ENCODE data around the genes GDPD3, ZNF747 and PHKG2.

- RRBS, result no CpG with 5 or more reads among the region's 8 CpGs
These were observed 4.3 kb downstream of the MVP start for GRCh38 chr16:29824474-29825006.

GRCh38 chr16:29847016-29847579 is 15.9 kb downstream of the CDIPT start:
- RRBS, result no CpG with 5 or more reads among the region's 6 CpGs

DNA sequence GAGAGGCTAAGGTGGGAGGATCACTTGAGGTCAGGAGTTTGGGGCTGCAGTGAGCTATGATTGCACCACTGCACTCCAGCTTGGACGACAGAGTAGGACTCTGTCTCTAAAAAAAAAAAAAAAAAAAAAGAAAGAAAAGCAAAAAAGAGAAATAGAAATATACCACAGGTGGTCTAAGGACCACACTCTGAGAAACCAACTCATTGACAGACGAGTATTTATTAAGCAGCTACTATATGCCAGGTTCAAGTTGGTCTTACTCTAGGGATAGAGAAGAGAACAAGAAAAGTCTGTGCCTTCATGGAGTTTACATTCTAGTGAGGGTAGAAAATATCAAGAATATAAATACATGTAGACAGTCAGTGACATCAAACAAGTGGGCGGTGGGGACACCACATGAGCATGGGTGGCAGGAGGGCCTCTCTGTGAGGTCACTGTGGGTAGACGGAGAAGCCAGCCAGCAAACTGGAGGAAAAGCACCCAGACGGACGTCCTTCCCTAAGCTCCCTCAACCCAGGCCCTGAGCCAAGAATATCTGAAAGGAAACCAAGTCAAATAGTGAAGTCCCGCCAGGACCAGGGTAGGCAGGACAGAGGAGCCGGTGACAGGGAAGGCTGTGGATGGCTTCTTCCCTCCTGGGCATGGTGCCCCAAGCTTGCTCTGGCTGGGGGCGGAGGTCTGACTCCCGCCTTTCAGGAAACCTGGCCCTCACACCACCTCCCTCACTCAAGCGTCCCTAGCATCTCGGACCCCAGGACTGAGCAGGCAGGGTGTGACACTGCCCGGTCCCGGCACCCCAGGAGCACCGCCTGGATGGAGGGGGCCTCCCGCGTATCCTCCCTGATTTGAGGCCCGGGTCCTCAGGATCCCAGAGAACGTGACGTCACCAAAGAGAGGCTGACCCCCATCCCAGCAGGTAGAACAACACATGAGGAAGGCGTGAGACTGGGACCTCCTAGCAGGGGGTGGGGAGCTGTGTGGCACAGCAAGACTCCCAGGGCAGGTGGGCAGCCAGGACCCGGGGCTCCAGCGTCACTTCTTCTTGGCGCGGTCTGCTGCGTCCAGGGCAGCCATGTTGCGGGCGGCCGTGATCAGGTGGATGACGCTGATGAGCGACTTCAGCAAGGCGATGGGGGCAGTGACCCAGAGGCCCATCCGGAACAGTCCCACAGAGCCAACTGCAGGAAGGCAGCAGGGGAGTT is 4.5 kb downstream of the CDIPT start:
- RRBS, result 86% methylated on average over 5 of the region's 33 CpGs

DNA sequence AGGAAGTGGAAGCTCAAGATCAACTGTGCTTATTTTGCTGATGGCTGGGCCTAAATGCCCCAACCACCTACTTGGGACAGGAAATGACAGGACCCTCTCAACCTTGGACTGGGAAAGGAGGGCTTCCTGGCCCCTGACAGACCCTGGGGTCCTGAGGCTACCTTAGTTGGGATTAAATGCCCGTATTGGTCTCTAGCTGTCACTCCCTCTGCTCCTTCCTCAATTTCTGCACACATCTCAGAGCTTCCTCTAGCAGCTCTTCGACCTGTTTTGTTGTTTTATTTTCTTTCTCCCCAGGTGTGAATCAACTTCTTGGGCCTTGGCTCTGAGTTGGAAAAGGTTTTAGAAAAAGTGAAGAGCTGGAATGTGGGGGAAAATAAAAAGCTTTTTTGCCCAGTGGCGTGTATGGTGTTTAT is 1.0 kb upstream of the TAOK2 start:
- RRBS, result no CpG with 5 or more reads among the region's 3 CpGs

GRCh38 chr16:29994015-29994740 is 1.2 kb downstream of the HIRIP3 start:
- RRBS, result no CpG with 5 or more reads among the region's 9 CpGs

DNA sequence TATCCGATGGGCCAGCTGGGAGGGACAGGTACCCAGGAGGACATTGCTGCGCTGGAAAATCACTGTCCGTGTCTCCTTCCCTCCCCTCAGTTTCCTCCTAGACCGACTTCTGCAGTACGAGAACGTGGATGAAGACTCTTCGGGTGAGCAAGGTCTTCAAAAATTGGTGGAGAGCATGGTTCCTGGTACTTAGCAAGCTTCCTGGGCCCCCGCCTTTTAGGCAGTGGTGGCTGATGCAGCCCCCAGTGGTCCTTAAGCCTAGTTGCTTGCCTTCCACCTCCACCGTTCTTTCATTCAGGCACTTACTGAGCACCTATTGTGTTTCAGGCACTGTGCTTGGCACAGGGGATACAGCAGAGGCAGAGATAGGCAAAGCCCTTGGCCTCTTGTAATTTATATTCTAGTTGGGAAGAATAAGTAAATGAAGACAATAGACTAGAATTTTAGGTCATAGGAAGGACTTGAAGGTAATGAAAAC is 716 bp downstream of the INO80E start:
- RRBS, result no CpG with 5 or more reads among the region's 9 CpGs

DNA sequence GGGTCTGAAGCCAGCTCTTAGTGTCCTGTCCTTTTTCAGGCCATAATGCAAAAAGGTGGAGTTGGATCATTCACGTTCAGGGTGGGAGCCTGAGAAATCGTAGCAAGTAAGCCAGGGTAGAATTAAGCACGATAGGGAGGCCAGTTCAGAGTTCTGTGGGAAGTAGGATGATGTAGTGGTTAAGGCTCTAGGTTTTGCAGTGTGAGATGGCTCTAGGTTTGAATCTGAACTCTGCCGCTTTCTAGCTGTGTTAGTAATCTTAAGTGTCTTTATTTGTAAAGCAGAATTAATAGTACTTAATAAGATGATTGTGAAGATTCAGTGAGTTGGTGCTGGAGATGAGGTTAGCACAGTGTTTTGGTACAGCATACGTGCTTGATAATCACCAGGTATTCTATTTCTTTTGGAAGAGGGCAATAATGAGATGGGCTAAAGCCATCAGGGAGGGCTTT is 1.2 kb downstream of the PPP4C start:
- RRBS, result no CpG with 5 or more reads among the region's 5 CpGs

DNA sequence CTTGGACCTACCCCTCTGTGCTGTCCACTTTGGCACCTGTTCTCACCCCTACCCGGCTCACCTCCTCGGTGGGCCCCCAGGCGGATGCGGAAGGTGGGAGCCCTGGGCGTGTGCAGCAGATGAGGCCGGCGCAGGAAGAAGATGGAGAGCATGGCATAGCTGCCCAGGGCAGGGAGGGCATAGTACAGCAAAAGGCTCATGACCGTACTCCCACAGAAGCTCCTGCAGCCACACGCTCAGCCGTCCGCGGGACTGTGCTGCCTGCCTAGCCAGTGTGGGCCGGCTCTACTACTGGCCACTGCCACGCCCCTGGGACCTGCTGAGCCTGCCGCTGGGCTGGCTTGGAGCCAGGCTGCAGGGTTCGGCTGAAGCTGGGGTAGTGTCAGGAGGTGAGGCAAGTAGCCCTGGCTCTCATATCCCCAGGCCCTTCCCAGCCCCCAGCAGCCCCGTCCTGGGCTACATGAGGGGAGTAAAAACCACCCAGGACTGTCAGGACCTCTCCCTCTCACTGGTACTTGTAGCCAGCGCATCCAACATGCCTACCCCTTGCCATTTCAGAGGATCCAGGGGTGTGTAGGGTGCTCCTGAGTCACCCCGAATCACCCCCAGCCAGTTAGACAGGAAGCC is at the start of gene GDPD3:
GDPD3 (minus strand) TSS at position 259 of the 627 bp plus-strand sequence.
- RRBS, result 93% methylated on average over 6 of the region's 19 CpGs

DNA sequence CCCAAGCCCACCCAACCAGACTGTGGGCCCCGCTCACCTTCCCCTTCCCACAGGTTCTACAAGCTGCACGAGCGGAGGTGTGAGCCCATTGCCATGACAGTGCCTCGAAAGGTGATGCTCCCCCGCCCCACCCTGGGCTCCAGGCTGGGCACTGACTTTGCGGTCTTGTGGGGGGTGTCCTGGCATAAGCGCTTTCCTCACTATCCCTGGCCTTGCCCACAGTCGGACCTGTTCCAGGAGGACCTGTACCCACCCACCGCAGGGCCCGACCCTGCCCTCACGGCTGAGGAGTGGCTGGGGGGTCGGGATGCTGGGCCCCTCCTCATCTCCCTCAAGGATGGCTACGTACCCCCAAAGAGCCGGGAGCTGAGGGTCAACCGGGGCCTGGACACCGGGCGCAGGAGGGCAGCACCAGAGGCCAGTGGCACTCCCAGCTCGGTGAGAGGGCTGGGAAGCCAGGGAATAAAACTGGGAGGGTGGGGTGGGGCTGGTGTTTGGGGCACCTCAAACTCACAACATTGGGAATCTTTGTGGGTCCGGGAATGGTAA is 4.8 kb downstream of the CORO1A start:
- RRBS, result no CpG with 5 or more reads among the region's 19 CpGs

GRCh38 chr16:30350503-30351810 is 4.2 kb downstream of the CD2BP2 start:
- RRBS, result 88% methylated on average over 5 of the region's 28 CpGs

GRCh38 chr16:30397978-30398512 is 2.8 kb downstream of the ZNF48 start:
- RRBS, result no CpG with 5 or more reads among the region's 28 CpGs

- RRBS, result 4% methylated on average over 1 of the region's 12 CpGs
These were observed 275 bp upstream of the SEPHS2 start for GRCh38 chr16:30445963-30446335.

GRCh38 chr16:30534147-30535206 is at the start of gene ZNF747:
ZNF747 (minus strand) TSS chr16:30534858.
- RRBS, result 4% methylated on average over 24 of the region's 91 CpGs

- RRBS, result no CpG with 5 or more reads among the region's 3 CpGs
These were observed 7.2 kb downstream of the ZNF689 start for GRCh38 chr16:30602884-30603572.

DNA sequence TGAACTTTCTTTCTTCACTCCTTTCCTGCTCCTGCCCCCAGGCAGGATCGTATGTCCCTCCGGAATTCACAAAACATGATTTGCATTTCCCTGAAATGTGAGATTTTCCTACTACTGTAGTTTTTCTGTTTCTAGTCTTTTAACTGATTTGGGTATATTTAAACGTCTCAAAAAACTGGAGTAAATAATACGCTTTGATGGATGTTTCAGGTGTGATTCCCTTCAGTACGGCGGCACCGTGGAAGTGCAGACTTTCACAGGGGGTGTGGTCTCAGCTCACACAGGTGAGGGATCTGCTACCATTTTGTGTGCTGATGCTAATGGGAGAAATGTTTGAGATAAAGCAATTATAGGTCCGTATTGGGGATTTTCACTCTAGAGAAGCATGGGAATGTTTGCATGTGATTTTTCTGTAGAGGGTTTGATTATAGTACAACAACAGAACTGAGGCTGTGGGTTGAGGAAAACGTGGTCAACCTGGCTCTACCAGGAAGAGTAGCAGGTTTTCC is 781 bp downstream of the SRCAP start:
- RRBS, result no CpG with 5 or more reads among the region's 9 CpGs

GRCh38 chr16:30747834-30748704 is at the start of gene PHKG2:
PHKG2 (plus strand) TSS chr16:30748425.
- RRBS, result under 1% methylated on average over 22 of the region's 61 CpGs

DNA sequence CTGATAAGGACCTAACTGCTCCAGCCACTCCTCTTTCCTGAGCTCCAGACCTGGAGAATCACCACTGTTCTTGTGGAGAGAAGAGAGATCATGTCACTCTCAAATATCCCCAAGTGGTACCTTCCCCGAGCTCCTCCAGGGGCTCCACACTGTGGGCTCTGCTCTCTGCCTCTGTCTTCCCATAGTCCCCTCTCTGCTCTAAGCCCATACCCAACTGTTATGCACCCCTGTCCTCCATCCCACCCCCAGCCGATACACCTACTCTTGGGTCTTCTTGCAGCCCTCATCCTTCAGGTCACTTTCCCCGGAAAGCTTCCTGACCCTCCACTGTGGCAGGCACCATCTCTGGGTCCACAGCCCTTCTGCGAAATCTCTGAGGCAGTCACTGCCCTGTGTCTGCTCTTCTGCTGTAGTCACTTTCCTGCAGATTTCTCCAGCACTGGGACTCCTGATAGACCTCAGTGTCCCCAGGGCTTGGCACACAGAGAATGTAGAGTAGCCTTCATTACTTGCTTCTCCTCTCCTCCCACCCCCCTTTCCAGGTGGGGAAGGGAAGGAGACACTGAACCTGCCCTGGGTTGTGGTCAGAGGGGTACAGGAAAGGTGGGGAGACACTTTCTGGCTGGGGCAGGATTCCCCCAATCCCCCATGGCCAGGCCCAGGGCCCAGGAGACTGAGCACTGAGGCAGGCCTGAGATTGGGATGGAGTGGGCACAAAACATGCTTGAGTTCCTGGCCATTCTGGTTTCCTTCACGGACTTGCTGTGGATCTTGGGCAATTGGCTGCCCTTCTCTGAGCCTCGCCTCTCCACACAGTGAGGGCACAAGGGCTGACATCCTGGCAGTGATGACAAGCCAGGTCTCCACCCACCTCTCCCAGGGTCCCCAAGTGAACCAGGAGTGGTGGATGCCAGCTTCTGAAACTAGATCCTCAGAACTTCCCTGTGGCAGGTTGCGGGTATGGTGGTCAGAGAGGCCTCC is 9.6 kb downstream of the ZNF629 start:
- RRBS, result no CpG with 5 or more reads among the region's 7 CpGs

- RRBS, result 97% methylated on average over 11 of the region's 37 CpGs
These were observed 4.5 kb downstream of the ZNF629 start for GRCh38 chr16:30782510-30783000.

- RRBS, result 3% methylated on average over 4 of the region's 19 CpGs
These were observed 18.1 kb downstream of the BCL7C start for GRCh38 chr16:30875579-30876421.

DNA sequence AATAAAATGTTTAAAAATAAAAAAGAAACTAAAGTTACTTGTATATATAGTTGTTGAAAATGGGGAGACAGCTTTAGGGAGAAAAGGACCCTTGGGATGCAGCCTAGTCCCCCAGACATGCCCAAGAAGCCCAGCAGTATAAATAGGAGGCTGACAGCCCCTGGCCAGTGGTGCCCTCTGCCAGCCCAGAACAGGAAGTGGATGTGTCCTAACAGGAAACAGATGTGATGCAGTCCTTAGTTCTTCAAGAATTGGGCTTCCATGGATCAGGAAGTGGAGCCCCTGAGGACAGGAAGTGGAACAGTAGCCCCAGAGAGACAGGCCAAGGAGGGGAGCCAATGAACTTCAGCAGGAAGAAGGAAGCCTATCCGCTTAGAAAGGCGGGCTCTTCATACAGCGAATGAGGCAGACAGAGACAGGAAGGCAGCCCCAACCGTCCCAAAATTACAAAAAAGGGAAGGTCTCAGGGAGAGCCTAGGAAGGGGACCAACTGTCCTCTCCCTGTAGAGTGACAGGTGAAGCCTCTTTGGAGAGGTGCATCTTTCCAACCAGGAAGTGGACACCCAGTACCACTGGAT is 7.2 kb downstream of the CTF1 start:
- RRBS, result no CpG with 5 or more reads among the region's 4 CpGs

Measured in brain (tissue), 1 donor.